ENCODE measurements around a stretch of chr7.

DNA sequence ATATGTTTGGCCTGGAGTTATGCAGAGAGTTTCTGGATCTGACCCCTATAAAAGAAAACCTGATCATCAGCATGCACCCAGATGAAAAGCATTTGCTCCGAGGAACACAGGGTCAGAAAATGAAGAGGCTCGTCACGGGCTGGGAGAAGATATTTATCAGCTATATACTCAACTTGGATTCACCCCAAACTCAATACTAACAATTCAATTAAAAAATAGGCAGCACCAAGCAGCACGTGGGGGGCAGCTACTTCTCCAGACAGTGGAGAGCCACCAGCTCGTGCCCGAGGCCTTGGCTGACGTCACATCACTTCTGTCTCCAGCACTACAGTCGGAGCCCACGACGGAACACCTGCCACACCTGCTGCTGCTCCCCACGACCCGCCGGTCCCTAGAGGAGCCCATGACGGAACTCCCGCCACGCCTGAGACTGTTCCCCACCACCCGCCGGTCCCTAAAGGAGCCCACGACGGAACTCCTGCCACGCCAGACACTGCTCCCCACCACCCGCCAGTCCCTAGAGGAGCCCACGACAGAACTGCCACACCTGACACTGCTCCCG is 257.8 kb downstream of the ELFN1 start:
- PRO-cap, 2 experiments: no peak in any of the 2 experiments

GRCh38 chr7:1999516-1999877 is 233.2 kb downstream of the MAD1L1 start:
- PRO-cap, 2 experiments: no peak in any of the 2 experiments

- PRO-cap, 2 experiments: no peak in any of the 2 experiments
Measured at GRCh38 chr7:2008872-2009621, 223.7 kb downstream of the MAD1L1 start.

DNA sequence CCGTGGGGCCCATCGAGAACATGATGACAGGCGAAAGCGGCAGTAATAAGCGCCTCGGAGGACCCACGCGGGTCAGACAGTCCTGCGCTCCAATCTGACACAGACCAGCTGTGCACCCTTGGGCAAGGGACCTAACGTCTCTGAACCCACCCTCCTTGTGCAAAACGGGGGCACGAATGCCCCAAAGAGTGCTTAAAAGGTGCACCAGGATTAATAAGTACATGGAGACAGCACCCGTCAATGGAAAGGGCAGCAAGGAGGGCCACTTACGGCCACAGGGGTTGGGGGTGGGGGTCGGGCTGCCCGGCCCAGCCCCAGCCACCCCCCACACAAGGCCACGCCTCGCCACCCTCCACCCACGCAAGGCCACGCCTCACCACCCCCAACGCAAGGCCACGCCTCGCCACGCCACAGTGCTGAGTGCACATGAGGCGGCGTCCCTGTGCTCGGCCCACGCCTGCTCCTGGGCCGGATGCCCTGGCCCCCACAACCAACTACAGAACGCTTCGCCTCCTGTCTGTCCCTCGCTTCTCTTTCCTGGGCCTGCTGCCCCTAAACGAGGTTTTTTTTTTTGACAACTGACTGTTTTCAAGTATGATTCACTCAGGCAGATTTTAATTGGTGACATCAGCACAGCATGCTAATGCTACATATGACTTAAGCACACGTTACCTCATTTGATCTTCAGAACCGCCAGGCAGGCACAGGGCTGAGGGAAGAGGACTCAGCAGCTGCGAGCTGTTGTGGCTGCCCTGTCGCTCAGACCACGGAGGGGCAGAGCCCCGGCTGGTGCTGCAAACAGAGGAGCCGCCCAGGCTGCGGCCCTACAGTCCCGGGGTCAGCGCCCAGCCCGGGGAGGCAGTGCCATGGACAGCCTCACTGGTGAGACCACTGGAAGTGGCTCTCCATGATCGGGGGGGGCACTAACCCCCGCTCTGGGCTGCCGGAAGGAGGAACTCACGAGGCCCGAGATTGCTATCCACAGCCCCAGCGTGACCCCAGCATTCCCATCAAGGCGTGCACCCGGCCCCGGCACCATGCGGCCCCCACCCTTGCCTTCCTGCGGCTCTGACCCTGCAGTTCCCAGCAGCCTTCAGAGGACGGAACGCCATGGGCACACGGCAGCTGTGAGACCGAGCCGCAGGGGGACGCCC is 213.0 kb downstream of the MAD1L1 start:
- PRO-cap, 2 experiments: no peak in any of the 2 experiments

GRCh38 chr7:2084697-2085254 is 148.0 kb downstream of the MAD1L1 start:
- PRO-cap, 2 experiments: no peak in any of the 2 experiments

DNA sequence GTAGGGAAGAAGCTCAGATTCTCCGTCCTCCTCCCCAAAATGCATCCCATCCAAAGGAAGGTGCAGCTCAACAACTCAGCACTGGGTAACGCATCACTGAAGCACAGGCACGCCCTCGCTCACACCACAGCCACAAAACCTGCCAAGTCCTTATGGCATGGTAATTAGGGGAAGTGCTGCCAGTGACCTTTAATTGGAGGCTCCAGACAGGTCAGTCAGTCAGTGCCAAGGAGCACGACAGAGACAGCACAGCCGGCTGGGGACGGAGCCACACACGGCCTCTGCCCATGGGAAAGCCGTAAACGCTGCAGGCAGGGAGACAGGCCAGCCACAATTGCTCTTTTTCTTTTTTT is 146.6 kb downstream of the MAD1L1 start:
- PRO-cap, 2 experiments: no peak in any of the 2 experiments

- PRO-cap, 2 experiments: no peak in any of the 2 experiments
Measured at GRCh38 chr7:2157462-2158242, 75.1 kb downstream of the MAD1L1 start.

GRCh38 chr7:2193145-2193676 is 39.5 kb downstream of the MAD1L1 start:
- PRO-cap, 2 experiments: no peak in any of the 2 experiments

- PRO-cap, 2 experiments: no peak in any of the 2 experiments
Measured at GRCh38 chr7:2301094-2301885, 13.0 kb downstream of the SNX8 start.

- PRO-cap, 2 experiments: no peak in any of the 2 experiments
Measured at GRCh38 chr7:2380041-2380775, 23.2 kb upstream of the CHST12 start.

DNA sequence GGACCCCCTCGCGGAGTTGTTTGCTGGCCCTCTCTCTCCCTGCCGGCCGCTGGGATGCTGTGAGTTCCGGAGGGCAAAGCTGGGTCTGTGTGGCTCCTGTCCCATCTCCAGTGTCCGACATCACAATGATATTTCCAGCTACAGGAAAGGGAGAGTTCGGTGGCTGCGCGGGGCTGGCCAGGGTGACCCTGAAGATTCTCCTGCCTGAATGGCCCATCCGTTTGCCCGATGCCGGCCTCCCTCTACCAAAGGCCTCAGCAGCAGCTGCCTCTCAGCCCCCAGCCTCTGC is 12.1 kb upstream of the LFNG start:
- PRO-cap, 2 experiments: peak in 1 of 2 experiments; most common plus-strand start position 158 of the sequence (in 1)

DNA sequence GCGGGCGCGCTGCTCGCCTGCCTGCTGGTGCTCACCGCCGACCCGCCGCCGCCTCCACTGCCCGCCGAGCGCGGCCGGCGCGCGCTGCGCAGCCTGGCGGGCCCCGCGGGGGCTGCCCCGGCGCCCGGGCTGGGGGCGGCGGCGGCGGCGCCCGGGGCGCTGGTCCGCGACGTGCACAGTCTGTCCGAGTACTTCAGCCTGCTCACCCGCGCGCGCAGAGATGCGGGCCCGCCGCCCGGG is 247 bp downstream of the LFNG start:
- PRO-cap, 2 experiments: no peak in any of the 2 experiments

- PRO-cap, 2 experiments: no peak in any of the 2 experiments
Measured at GRCh38 chr7:2532252-2532873, 12.8 kb downstream of the LFNG start.

DNA sequence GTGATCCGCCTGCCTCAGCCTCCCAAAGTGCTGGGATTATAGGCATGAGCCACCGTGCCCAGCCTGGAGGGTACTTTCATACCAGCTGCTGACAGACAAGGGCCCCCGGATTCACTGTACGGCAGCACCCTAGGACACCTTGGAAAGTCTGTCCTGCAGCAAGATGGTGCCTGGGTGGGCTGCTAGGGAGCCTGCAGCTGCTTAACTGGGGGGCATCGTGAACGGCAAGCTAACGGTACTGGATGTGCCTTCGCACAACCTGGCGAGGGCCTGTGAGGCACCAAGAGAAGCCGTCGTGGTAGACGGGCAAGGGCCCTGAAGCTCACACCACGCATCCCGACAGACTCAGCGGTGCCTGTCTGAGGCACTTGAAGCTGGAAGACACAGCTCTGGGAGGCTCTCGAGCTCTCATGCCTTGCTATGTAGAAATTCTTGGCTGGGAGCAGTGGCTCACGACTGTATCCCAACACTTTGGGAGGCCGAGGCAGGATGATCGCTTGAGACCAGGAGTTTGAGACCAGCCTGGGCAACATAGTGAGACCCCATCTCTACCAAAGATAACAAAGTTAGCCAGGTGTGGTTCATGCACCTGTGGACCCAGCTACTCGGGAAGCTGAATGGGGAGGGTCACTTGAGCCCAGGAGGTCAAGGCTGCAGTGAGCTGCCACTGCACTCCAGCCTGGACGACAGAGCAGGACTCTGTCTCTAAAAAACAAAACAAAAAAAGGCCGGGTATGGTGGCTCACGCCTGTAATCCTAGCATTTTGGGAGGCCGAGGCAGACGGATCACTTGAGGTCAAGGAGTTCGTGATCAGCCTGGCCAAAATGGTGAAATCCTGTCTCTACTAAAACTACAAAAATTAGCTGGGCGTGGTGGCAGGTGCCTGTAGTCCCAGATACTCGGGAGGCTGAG is 9.3 kb downstream of the BRAT1 start:
- PRO-cap, 2 experiments: no peak in any of the 2 experiments

DNA sequence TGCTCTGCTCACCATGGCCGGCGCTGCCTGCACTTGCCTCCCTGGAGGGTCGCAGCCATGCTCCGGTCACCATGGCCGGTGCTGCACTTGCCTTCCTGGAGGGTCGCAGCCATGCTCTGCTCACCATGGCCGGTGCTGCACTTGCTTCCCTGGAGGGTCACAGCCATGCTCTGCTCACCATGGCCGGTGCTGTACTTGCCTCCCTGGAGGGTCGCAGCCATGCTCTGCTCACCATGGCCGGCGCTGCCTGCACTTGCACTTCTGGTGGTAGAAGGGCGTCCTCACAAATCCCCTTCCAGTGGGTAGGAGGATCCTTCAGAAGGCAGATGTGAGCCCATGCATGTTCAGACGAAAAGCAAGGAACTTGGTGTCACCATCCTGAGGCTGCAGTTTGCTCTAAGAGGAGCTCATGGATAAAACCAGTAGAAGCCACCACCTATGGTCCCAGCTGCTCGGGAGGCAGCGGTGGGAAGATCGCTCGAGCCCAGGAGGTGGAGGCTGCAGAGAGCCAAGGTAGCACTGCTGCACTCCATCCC is 36.0 kb upstream of the TTYH3 start:
- PRO-cap, 2 experiments: no peak in any of the 2 experiments

DNA sequence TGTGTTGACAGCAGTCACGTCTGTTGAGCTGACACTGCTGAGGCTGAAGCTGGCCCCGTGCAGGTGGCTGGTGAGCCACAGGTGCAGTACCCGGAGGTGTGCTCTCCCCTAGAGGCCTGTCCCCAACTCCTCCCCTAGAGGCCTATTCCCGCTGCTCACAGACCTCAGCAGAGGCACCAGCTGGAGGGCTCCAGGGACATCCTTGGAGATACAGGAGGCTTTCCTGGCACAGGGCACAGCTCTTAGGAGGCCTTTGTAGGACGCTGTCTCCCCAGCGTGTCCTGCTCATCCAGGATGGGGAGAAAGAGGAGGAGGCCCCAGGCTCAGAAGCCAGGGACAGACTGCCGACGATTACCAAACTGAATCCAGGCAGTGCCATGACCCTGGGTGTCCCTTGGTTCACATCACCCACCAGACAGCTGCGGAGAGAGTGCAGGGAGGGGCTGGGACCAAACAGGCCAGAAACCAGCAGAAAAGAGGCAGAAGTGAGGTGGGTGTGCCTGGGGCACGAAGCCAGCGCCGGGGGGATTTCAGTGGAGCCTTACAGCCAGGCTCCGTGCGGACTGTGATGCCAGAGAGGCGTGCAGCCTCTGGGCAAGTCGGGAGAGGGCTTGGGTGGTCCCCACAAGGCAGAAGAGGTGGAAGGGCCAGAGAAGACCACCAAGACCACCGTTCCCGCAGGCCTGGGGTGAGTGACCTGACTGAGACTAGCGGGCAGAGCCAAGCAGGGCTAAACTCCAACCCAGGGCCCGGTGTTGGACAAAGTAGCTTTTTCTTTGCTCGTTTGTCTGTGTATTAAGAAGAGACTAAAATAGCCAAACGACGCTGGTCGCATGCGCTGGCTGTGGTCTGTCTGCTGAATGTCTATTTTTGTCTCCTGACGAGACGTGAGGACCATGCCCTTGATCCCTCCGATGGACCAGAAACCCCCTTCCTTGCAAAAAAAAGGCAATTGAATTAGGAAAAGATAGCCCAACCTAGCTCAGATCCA is 18.3 kb upstream of the TTYH3 start:
- PRO-cap, 2 experiments: peak in 1 of 2 experiments; most common plus-strand start position 574 of the sequence (in 1)

DNA sequence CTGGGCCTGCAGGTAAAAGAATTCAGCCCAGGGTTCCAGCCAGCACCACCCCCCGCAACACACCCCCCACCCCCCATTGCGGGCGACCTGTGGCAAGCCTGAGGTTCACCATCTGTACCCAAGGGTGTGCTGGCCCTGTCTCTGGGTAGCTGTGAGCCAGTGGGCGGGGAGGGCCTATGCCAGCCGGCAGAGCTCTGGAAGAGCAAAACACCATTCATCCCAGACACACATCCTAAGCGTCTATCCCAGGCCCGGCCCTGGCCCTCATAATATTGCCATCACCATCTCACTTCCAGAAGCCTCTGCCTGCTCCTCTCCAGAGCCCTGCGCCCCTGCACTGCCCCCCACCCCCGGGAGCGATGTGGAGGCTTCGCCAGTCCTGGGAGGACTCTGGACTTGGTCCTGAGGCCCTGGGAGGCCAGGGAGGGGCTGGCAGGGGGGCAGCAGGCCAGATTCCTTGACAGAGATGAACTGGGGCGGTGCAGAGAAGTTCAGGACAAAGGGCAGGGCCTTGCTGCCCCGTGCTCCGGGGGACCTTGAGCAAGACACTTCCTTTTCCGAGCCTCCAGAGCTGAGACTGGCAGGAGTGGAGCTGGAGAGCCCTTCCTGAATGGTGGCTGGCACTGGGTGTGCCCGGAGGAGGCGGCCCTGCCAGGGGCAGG is 8.7 kb upstream of the TTYH3 start:
- PRO-cap, 2 experiments: no peak in any of the 2 experiments

GRCh38 chr7:2637101-2637839 is 5.5 kb downstream of the TTYH3 start:
- PRO-cap, 2 experiments: peak in 1 of 2 experiments; most common minus-strand start chr7:2637336 (in 1)

DNA sequence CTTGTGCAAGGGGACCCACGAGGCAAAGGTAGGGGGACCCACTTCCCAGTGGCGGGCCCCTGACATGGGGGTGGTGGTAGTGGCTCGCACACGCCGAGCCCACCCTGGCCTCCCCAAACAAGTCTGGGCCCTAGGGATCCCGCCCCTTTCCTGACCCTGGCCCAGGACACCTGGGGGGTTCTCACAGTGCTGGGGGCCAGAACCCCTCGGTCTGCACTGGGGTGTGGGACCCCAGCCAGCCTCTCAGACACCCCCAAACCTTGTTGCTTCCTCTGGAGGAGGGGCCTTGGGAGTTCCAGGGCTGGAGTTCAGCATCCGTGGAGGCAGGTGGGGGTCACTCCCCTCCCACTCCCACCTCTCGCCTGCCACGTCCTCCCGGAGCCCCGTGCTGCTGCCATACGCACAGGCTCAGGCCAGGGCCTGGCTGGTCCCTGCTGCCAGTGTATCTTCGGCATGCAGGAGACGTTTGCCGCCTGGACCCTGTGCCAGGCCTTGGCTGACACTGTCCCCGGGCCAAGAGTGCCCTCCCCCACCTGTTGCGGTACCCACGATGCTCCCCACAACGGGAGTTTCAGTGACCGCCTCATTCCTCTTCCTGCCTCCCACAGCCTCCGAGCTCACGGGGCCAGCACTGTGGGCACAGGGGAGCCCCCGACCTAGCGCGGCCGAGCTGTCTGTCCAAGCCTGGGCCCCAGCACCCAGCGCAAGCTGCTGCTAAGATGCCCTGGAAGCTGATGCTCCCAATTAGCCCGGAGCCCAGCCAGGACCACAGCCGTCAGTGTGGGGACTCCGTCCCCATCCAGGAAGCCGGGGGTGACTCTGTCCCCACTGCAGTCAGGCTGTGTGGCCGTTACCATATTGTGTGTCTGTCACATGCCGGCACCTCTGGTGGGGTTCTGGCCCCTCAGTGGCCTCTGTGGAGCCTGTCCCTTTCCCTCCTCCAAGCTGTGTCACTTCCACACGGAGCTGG is 7.4 kb downstream of the TTYH3 start:
- PRO-cap, 2 experiments: no peak in any of the 2 experiments

DNA sequence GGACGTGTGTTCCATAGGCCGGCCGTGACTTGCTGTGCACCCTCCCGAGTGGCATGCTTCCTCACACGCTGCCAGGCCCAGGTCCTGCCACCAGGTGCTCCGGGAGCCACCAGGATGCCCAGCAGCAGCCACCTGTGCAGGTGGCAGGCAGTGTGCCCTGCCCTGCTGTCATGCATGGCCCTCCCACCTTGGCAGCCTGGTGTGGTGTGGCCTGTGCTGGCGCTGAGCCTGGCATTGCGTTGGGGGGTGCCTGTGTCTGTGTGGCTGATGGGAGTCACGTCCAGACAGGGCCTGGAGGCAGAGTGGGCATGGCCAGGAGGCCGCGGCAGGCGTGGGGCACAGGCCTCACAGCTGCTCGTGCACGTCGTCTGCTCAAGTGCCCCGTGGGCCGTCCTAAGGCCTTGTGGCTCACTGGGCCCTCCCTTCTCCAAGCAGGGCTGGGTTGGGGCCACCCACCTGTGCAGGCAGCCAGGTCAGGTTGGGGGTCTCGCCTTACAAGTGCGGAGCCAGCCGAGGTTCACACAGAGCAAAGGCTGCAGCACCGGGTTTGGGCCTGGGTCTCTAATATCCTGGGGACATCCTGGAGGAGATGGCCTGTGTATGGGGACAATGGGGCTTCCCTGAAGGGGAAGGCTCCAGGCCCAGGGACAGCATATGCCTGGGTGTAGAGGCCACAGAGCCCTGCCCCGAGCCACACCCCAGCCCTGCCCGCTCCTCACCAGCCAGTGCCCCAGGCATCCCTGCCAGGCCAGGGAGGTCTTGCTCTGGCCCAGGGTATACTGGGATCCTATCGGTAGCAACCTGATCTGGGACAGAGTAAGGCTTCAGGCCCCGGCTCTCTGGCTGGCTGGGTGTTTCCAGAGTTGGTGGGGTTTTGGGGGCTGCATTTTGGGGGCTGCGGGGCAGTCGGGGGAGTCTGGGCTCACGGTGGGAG is 8.9 kb downstream of the TTYH3 start:
- PRO-cap, 2 experiments: no peak in any of the 2 experiments